ENCODE measurements around a stretch of chr6.

GRCh38 chr6:167423924-167424537, 99.1 kb downstream of the TTLL2 start:
- RRBS: no CpG with 5 or more reads among the region's 25 CpGs

DNA sequence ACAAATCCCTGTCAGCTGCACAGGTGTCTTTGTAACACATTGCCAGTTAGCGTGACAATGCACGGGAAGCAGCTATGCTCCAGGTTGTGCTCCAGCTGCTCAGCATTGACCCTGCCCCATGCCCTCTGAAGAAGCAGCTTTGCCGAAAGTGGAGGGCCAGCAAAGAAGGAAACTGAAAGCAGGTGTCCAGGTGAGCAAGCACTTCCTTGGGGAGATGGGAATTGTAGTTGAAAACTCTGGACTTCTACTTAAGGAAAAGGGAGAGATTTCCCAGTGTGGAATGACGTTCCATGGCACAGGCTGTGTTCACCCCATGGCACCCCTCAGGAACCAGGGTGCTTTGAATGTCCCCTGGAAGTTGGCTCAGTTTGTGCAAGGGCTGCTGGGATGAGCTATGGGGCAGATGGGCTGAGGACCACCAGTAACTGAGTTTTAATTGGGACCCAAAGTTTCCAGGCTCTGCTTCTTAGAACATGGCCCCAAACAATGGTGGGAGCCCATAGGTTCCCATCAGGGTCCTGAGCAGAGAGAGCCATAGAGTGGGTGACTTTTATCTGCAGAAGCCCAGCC, 125.9 kb downstream of the TTLL2 start:
- RRBS: no CpG with 5 or more reads among the region's 4 CpGs

- RRBS: no CpG with 5 or more reads among the region's 34 CpGs
Observed at GRCh38 chr6:167493771-167494811, 169.2 kb downstream of the TTLL2 start.

GRCh38 chr6:167495865-167496166, 170.9 kb downstream of the TTLL2 start:
- RRBS: no CpG with 5 or more reads among the region's 6 CpGs

DNA sequence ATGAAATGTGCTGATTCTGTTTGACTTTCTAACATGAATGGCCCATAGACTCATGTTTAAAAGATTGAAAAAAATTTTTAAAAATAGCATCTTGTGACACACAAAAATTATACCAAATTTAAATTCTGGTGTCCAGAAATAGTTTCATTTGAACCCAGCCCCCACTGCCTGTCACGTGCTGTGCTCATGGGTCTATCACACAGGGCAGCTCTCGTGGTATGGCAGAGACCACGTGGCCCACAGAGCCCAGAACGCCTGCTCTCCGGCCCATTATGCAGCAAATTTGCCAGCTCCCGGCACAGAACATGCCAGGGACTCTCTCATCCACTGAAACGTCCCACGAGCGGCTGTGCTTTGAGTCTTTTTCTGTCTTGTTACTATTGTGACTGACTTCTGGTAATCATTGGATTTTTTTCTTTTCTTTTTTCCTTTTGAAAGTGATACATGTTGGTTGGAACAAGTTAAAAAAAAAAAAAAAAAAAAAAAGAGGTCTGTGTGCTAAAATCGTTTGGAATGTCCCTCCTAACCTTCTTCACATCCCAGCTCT, 224.4 kb downstream of the TTLL2 start:
- RRBS: no CpG with 5 or more reads among the region's 10 CpGs

- RRBS: no CpG with 5 or more reads among the region's 9 CpGs
Observed at GRCh38 chr6:167559616-167560165, 234.8 kb downstream of the TTLL2 start.

DNA sequence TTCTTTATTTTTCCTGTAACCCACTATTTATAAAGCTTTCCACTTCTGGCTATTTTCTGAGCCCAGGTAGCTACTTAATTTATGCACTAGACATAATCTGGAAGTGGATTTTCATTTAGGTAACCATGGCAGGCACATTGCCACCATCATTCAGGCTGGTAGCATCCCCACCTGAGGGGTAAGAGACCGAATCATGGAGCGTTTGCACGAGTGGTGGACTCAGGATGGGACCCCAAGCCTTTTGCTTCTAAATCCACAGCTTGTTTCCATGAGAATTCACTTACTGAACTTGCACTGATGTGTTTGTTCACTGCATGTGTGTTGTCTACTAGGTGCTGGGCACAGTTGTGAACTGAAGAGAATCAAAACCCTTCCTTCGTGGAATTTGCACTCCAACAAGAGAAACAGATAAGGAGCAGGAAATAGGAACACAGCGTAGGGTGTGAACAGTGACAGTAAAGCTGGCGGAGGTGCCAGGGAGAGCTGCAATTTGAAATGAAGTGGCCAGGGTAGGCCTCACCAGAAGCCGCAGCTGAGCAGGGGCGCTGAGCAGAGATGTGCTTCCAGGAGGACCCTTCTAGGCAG, 115.1 kb upstream of the AFDN start:
- RRBS: no CpG with 5 or more reads among the region's 8 CpGs

- RRBS: 57% methylated on average over 4 of the region's 15 CpGs
Observed at GRCh38 chr6:167778395-167778953, 48.2 kb upstream of the AFDN start.

DNA sequence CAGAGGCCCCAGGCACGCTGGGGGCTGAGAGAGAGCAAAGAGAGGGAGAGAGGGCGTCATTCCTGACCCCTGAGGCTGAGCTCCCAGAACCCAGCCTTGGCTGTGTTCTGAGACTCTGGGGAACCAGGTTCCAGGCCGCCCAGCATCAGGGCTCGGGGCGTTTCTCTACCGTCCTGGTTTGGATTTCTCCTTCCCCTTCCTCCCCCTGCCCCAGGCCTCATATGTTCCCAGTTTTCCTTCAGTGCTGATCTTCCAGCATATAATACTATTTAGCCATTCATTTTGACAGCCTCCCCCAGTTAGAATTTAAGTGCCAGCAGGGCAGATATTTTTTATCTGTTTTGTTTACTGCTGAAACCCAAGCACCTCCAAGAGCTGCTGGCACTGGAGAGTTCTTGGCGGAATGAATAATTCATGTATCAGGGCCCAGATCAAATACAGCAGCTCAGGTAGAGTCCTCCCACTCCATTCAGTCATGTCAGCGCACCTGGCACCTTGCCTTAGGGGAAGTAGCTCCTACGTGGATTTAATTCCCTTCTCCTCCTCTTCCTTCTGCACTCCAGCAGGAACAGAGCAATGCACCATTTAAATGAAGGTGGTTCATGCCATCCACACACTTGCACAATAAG, 23.4 kb upstream of the FRMD1 start:
- RRBS: no CpG with 5 or more reads among the region's 9 CpGs

DNA sequence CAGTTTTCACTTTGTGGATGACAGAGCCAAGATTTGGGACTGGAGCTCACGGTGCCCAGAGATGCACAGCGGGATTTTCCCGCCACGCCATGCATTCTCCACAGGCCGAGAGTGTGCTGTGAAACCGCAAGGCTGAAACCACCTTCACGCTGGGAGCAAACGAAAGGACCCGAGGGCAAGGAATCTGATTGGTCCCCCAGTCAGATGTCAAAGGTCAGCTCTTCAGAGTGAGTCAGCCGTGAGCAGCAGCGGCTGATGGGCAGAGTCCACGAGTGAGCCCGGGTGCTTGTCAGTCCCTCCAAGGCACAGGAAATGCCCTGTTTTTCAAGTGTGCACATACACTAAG, 37.9 kb upstream of the FRMD1 start:
- RRBS: no CpG with 5 or more reads among the region's 13 CpGs

DNA sequence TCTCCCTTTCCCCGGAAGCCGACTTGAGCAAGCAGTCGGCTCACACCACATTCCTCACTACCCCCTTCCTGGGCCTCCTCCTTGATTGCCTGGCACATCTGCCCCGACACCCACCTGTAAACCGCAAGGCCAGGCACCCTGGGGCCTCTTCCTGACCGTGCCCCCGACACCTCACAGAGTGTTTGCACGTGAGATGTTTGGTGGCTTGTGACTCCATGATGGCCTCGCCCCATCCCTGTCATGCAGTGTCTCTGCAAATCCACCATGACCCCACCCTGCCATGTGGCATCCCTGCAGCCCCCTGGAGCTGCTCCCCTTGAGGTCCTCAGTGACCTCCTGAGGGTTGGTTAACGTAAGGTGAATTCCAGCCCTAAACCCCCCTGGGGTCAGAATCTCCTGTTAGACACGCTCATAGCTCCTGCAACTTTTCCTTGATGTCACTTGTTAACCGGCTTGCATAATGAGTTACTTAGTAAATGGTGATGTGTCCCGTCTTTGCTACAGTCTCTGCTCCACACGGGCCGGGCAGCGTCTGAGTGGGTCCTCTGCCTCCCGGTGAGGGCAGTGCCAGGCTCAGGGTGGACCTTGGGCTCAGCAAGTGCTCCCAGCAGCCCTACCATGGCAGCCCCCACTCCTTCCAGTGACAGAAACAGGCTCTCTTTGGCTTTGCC, 116.0 kb upstream of the FRMD1 start:
- RRBS: no CpG with 5 or more reads among the region's 17 CpGs

GRCh38 chr6:168320583-168321100, 1.1 kb upstream of the DACT2 start:
- RRBS: no CpG with 5 or more reads among the region's 13 CpGs

- RRBS: no CpG with 5 or more reads among the region's 26 CpGs
Observed at GRCh38 chr6:168384386-168385065, 56.5 kb upstream of the SMOC2 start.

- RRBS: no CpG with 5 or more reads among the region's 11 CpGs
Observed at GRCh38 chr6:168417604-168418124, 23.3 kb upstream of the SMOC2 start.

- RRBS: no CpG with 5 or more reads among the region's 15 CpGs
Observed at GRCh38 chr6:168716064-168716680, 275.2 kb downstream of the SMOC2 start.

GRCh38 chr6:169292183-169292848, 38.7 kb upstream of the THBS2 start:
- RRBS: no CpG with 5 or more reads among the region's 12 CpGs

DNA sequence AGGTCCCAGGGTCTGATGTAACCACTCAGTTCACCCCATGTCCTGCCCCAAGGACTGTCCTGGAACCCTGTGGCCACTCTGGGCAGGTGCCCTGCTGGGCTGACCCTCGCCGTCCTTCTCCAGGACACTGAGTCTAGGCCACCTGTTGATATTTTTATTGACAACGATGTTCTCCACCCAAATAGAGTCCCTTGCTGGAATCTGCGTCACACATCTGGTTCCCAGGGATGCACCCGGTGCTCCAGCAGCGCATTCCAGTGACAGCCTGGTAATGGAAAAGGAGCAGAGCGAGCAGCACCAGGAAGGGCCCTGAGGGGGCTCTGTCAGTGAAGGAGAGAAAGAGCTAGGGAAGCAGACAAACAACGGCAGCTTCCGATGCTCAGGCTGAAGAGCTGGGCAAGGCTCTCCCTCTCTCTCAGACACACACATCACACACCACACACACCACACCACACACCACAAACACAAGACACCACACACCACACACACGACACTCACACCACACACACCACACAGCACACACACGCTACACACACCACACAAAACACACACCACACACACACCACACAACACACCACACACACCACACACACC, 117.8 kb upstream of the THBS2 start:
- RRBS: no CpG with 5 or more reads among the region's 11 CpGs

- RRBS: 53% methylated on average over 23 of the region's 69 CpGs
Observed at GRCh38 chr6:169576975-169577854, 124.6 kb downstream of the WDR27 start.

DNA sequence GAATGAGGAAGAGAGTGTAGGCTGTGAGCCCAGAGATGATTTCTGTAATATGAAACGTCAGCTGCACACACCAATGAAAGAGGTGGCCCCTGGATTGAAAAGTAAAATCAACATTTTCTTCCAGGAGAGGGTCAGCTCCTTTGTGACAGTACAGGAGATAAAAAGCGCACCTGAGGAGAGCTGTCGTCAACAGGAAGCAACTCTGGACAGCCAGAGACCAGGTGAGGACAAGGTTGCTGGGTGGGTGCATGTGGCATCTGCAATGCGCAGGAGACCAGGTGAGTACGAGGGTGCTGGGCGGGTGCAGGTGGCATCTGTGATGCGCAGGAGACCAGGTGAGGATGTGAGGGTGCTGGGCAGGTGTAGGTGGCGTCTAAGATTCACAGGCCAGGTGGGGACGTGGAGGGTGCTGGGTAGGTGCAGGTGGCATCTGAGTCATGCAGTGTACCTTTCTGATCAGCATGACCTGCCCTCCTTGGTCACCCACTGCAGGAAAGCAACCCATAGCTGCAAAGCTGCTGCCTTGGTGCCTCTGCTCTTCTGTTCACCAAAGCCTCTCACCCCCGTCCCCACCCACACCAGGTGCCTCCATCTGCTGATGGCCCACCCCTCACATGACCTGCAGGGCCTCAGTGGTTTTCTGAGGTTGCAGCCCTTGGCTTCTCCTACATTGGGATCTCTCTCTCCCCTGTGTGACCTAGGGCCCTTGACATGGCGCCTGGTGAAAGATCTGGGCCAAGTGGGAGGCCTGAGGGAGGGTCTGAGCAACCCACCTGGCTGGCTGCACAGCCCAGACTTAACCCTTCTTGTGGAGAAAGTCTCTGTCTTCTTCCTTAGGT, 38.2 kb downstream of the WDR27 start:
- RRBS: no CpG with 5 or more reads among the region's 11 CpGs

GRCh38 chr6:169690301-169690835, 11.5 kb downstream of the WDR27 start:
- RRBS: no CpG with 5 or more reads among the region's 5 CpGs